ENCODE measurements around the genes ADAMTSL1, IFNA21 and CDKN2B.

GRCh38 chr9:17520780-17520979, 58.2 kb upstream of the SH3GL2 start:
- RRBS, result no CpG with 5 or more reads among the region's 3 CpGs

DNA sequence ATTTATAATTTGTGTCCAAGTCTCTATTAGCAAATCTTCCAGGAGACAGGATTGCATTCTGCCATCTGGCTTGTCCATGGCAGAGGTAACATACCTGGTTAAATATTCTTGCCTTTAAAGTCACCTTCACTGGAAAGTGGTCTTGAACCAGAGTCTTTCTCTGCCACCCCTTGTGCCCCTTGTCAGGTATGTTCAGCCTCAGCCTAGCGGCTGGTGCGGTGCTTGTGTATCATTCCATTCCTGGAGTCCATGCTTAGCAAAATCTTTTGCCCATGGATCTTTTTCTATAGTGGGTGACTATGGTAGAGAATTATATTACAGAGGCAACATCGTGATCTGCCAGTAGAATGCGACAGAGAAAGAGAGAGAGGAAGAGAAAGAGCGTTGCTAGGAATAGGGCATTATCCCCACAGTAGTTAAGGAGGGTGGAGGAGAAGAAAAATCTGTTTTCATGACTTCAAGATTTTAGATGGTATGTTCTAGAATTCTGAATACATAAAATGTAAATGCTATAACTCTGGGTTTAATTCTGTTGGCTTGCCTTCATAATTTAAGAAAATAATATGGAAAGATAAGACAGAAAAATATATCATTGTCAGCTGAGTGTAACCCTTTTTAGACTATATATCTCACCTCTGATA, 42.1 kb upstream of the SH3GL2 start:
- RRBS, result no CpG with 5 or more reads among the region's 5 CpGs

DNA sequence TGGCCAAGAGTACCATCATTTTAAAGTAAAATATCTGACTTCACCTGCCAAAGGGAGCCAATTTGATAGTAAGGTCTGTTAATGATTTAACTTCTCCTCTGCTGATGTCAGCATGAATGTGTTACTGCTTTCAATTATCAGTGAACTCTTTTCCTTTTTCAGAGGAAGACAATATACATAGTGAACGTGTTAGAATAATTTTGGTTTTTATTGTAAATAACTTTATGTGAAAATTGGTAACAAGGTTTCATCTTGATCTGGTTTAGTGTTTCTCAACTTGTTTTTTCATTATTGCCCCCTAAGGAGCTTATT, 409.7 kb downstream of the SH3GL2 start:
- RRBS, result no CpG with 5 or more reads among the region's 1 CpG

GRCh38 chr9:18473625-18474554, at the start of gene ADAMTSL1:
TSS of gene ADAMTSL1 (plus strand) at chr9:18474153.
- RRBS, result no CpG with 5 or more reads among the region's 14 CpGs

- RRBS, result no CpG with 5 or more reads among the region's 7 CpGs
Observed at GRCh38 chr9:19148982-19149666, 21.8 kb upstream of the PLIN2 start.

GRCh38 chr9:19378113-19379088, 1.6 kb downstream of the RPS6 start:
- RRBS, result no CpG with 5 or more reads among the region's 13 CpGs

- RRBS, result no CpG with 5 or more reads among the region's 5 CpGs
Observed at GRCh38 chr9:19409667-19410389, 1.0 kb downstream of the ACER2 start.

DNA sequence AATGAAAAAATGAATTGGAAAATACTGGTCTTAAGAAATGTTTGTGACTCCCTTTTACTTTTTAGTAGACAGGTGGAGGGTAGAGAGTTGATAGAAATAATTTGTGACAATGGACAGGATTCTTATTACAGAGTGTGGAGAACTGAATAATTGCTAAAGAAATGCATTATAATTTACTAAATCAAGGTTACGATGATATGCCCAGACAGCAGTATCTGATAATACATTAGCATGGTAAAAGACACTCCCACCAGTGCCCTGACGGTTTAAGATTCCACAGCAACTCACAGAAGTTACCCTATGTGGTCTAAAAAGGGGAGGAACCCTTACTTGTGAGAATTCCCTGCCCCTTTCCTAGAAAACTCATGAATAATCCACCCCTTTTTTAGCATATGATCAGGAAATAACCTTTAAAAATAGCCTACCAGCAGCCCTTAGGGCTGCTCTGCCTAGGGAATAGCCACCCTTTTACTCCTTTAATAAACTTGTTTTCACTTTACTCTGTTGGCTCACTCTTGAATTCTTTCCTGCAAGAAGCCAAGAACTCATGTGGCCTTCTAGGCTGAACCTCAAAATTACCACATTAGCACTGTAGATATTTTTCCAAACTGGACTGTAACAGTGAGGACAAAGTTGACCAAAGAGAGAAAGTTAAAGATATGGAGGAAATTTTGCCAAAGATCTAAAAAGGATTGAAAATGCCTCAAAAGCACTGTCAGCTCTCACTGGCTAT, 244.8 kb upstream of the SLC24A2 start:
- RRBS, result no CpG with 5 or more reads among the region's 2 CpGs

DNA sequence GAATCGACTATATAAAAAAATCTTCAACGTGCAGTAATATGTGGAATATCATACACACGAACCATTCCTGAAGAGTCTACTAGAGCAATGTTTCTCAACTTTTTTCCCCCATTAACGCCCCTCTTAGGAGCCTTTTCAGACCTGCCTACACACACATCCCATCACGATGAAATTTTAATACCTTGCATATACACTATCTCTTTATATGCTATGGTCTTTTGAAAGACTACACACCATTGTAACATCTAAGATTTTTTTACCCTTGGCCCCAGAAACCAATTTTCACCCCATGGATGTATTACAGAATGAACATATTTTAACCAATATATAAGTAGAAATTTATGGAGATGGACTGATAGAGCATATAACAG, 370.3 kb upstream of the SLC24A2 start:
- RRBS, result no CpG with 5 or more reads among the region's 5 CpGs

DNA sequence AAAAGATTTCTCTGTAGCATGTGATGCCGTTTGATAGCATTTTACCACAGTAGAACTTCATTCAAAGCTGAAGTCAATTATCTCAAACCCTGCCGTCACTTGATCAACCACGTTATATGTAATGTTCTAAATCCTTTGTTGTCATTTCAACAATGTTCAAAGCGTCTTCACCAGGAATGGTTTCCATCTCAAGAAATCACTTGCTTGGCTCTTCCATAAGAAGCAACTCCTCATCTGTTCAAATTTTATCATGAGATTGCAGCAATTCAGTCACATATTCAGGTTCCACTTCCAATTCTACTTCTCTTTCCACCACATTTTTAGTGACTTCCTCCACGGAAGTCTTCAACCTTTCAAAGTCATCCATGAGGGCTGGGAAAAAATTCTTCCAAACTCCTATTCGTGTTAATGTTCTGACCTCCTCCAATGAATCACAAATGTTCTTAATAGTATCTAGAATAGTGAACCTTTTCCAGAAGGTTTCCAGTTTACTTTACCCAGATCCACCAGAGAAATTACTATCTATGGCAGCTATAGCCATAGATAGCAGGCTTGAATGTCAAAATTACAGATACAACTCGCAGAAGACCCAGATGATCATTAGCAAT, 47.4 kb downstream of the MLLT3 start:
- RRBS, result no CpG with 5 or more reads among the region's 7 CpGs

DNA sequence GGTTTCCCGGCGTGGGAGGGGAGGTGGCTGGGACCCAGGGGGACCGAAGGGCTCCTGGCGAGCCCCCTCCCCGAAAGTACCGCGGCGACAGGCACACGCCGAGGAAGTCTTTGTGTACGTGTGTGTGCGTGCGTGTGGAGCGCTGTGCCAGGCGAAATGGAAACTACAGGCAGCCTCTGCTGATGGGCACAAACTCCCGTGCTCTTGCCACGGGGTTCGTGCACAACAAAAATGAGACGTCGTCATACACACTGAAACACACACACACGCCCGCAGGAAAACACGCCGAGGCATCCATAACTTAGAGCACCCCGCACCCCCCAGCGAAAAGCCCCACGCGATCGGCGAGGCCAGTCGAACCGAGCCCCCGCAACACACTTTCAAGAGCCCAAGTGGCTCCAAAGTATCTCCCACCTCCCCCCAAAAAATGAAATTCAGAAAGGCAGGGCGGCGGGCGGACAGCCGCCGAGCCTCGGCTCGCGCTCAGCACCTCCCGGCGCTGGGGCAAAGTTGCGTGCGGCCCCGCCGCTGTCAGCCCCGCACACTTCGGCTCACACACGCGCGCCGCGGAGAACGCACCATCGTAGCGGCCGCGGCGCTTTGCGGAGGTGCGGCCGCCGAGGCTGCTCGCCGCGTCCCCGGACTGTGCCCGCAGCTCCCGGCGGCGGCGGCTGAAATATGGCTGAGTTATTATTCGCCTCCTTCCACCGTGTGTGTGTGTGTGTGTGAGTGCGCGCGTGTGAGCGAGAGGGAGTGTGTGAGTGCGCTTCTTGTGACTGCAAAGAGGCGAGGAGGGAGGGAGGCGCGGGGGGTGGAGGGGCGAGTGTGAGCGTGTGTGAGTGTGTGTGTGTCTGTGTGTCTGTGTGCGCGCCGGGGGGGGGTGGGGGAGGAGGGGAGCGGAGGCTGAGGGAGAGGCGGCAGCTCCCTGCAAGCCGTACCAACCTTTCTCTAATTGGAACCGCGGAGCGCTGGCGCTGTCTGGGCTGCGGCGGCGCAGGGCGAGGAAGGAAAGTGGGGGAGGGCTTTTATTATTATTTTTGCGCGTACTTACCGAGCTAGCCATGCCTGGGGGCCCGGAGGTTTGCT, 762 bp downstream of the MLLT3 start:
- RRBS, result no CpG with 5 or more reads among the region's 103 CpGs

GRCh38 chr9:20902172-20902927, 129.1 kb downstream of the HACD4 start:
- RRBS, result no CpG with 5 or more reads among the region's 4 CpGs

GRCh38 chr9:21166605-21166959, at the start of gene IFNA21:
TSS of gene IFNA21 (minus strand) at chr9:21166660.
- RRBS, result no CpG with 5 or more reads among the region's 1 CpG

DNA sequence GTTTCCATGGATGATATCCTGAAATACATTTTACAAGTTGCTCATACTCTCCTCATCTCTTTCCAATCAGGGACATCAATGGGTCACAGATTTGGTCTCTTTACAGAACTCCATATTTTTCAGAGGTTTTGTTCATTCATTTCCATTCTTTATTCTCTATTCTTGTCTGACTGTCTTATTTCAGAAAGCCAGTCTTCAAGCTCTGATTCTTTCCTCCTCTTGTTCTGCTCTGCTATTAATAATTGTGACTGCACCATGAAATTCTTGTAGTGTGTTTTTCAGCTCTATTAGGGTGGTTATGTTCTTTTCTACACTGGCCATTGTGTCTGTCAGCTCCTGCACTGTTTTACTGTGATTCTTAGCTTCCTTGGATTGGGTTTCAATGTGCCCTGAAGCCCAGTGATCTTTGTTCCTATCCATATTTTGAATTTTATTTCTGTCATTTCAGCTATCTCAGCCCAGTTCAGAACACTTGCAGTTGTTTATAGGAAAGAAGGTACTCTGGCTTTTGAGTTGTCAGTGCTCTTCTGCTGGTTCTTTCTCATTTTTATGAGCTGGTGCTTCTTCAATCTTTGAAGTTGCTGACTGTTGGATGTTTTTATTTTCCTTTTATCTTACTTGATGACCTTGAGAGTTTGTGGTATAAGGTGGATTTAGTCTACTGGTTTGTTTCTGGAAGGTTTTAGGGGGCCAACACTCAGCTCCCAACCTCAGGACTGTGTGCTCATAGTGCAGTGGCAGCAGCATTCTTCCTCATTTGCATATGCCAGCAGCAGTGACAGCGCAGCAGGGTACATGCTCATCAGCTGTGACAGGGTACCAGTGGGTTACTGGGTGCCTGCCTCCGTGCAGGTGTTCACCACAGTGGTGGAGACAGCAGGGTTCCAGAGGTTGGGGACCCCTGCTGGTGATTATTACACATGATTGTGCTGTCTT, 45.1 kb upstream of the IFNE start:
- RRBS, result no CpG with 5 or more reads among the region's 2 CpGs

- RRBS, result no CpG with 5 or more reads among the region's 23 CpGs
Observed at GRCh38 chr9:21803029-21803664, 711 bp downstream of the MTAP start.

GRCh38 chr9:21833296-21834114, 31.1 kb downstream of the MTAP start:
- RRBS, result no CpG with 5 or more reads among the region's 7 CpGs

- RRBS, result 7% methylated on average over 13 of the region's 49 CpGs
Observed at GRCh38 chr9:22009039-22009663, at the start of gene CDKN2B. TSS of gene CDKN2B (minus strand) at chr9:22009305.

GRCh38 chr9:23438250-23438951, 387.6 kb downstream of the ELAVL2 start:
- RRBS, result no CpG with 5 or more reads among the region's 10 CpGs

DNA sequence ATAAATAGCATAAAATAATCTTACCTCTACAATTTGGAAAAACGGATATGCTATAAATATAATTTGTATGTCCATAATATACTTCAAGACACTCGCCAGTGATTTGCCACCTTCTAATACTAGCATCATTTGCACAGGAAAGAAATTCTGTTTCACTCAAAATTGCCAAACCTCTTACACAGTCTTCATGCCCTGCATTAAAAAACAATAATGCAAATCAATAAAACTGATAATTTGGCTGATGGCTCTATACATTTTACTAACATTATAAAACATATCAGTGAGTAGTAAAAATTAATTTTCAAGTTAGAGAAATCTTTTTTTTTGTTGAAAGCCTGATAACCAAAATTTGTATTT, 20.7 kb downstream of the PLAA start:
- RRBS, result no CpG with 5 or more reads among the region's 2 CpGs

Measured in GM19240 (cell line).